Cerebellum (tissue), 5 donors: Measurements from ENCODE around the genes NFKB2, C10orf95 and ACTR1A.

DNA sequence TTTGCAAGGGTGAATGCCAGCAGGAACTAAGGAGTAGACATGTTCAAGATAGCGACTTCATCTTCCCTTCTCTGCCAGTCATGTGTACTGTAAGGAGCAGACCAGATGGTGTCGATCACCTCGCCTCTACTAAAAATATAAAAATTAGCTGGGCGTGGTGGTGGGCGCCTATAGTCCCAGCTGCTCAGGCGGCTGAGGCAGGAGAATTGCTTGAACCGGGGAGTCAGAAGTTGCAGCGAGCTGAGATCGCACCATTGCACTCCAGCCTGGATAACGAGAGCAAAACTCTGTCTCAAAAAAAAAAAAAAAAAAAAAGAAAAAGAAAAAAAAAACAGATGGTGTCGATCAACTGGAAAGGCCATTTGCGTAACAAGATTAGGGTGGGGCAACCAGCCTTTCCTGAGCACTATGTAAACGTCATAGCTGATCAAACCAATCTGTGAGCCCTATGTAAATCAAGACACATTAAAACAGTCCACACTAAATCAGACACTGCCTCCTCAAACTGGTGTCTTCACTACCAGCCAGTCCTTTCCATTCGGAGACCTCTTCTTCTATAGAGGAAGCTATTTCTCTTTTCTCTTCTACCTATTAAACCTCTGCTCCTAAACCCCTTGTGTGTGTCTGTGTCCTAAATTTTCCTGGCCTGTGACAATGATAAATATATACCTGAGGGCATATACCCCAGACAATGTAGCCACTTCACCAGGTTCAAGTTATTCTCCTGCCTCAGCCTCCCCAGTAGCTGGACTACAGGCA is 33.9 kb downstream of the NOLC1 start:
- PRO-cap, 3 experiments: no peak in any of the 3 experiments
- RAMPAGE, long total RNA: no peak

GRCh38 chr10:102246135-102246465 is 768 bp downstream of the GBF1 start:
- PRO-cap, 3 experiments: no peak in any of the 3 experiments
- RAMPAGE, long total RNA: no peak

DNA sequence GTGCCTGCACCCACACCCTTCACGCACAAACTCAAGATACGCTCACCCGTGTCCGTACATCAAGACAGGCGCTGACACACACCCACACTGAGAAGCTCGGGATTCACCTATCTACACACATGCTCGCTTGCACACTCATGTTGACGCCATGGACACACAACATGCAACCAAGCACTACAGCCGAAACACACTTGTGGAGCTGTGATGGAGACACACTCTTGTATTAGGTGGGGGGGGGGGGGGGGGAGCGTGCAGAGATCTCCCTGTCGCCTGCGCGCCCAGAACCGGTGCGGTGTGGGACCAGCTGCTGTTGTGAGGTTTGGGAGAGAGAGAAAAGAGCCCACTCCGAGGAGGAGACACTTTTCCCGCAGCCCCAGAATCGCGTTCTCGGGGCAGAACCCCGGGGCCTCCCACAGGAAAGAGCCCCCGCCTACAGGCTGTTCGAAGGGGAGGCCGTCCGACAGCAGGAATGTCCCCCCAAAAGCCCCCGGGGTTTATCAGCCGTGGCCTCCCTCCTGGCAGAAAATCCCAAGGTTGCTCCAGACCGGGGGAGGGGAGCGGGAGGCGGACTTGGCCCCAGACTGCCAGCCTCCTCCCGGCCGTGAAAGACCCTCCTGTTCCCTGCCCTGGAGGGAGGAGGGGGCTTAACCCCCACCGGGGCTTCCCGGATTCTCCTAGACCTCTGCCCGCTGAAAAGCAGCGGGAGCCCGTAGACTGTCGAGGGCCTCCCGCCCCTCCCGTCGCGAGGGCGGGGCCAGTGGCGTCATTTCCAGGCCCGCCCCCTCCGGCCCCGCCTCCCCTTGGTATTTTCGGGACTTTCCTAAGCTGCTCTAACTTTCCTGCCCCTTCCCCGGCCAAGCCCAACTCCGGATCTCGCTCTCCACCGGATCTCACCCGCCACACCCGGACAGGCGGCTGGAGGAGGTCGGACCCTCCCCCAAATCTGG is at the start of gene NFKB2:
Gene NFKB2, plus strand, starts transcription at position 833 of the 947 bp plus-strand sequence.
- PRO-cap, 3 experiments: peak in 3 of 3 experiments; most common plus-strand start position 833 of the sequence (in 2); most common minus-strand start position 736 of the sequence (in 2)
- RAMPAGE, long total RNA: no peak

DNA sequence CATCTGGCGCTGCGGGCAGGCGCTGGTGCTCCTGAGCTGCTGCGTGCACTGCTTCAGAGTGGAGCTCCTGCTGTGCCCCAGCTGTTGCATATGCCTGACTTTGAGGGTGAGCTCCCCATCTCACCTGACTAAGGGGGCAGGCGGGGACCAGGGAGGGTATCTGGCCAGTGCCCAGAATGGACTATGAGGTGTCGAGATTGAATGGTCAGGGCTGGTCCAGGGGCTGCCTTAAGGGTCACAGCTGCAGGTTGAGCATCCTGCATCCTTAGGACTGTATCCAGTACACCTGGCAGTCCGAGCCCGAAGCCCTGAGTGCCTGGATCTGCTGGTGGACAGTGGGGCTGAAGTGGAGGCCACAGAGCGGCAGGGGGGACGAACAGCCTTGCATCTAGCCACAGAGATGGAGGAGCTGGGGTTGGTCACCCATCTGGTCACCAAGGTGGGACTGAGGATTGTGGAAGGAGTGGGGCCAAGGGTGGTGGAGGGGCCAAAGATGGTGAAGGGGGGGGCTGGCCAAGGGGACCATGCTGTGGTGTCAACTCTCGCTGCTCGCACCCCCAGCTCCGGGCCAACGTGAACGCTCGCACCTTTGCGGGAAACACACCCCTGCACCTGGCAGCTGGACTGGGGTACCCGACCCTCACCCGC is 5.0 kb downstream of the NFKB2 start:
- PRO-cap, 3 experiments: no peak in any of the 3 experiments
- RAMPAGE, long total RNA: no peak

DNA sequence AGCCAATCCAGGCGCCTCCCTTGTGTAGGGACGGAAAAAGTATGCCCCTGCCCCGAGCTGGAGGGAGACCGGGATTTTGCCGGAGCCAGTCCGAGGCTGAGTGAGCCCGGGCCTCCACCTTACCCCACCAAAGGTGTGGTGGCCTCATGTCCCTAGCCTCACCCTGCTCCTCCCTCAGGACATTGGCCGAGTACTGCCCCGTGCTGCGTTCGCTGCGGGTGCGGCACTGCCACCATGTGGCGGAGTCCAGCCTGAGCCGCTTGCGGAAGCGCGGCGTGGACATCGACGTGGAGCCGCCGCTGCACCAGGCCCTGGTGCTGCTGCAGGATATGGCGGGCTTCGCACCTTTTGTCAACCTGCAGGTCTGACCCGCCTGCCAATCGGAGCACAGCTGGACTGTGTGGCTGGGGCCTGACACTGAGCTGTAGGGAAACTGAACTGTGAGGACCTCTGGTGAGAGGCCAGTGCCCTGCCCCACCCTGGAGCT is 2.0 kb downstream of the FBXL15 start:
- PRO-cap, 3 experiments: peak in 2 of 3 experiments; most common plus-strand start position 254 of the sequence (in 1); most common minus-strand start position 178 of the sequence (in 1)
- RAMPAGE, long total RNA: no peak

GRCh38 chr10:102431510-102432092 is 773 bp downstream of the CUEDC2 start:
- PRO-cap, 3 experiments: peak in 1 of 3 experiments; most common plus-strand start chr10:102431968 (in 1)
- RAMPAGE, long total RNA: no peak

GRCh38 chr10:102435195-102436142 is 3.1 kb upstream of the CUEDC2 start:
- PRO-cap, 3 experiments: no peak in any of the 3 experiments
- RAMPAGE, long total RNA: no peak

- PRO-cap, 3 experiments: peak in 1 of 3 experiments; most common minus-strand start chr10:102452028 (in 1)
- RAMPAGE, long total RNA: no peak
These were observed at the start of gene C10orf95 for GRCh38 chr10:102451275-102452227. Gene C10orf95, minus strand, starts transcription at chr10:102451543.

- PRO-cap, 3 experiments: no peak in any of the 3 experiments
- RAMPAGE, long total RNA: no peak
These were observed 14.3 kb downstream of the MFSD13A start for GRCh38 chr10:102475299-102476055.

DNA sequence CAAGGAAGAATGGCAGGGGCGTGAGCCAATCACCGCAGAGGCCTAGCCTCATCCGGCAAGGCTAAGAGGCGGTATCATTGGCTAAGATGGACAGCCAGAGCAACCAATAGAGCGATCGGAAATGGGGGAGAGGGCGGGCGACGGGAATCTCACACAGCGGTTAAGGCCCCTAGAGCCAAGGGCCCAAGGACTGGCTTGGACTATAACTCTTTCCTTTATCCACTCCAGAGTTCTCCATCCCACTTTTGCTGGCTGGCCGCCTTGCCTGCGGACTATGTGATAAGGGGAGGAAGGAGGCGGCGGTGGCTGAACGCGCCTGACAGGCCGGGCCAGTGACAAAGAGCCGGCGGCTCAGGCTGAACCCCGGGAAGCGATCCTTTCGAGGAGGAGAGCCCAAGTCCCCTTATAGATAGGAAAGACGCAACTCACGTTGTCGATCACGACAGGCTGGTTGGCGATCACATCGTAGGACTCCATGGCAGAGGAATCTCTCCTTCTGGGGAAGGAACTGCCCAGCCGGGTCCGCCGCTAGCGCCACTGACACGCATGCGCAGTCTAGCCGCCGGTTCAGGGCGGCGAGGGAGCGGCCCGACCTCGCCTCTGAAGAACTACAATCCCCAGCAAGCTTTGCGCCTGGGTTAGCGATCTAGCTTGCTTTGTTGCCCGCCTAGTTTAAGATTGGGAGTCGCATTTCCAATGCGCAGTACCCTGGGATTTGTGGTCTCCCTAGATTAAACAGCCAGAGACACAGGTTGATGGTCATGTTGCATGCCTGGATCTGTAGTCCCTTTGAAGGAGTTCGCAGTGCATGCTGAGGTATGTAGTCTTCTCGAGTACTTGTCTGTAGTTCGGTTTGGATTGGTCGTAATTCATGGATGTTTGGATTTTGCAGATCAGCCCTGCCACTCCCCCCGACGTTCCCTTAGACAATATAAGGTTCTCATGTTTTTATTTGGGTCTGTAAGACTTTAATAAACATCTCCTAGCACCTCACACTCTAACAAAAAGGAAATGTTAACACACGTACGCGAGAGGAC is at the start of gene ACTR1A:
Gene ACTR1A, minus strand, starts transcription at position 542 of the 1,037 bp plus-strand sequence.
- PRO-cap, 3 experiments: peak in 3 of 3 experiments; most common plus-strand start position 109 of the sequence (in 1); most common minus-strand start position 539 of the sequence (in 1)
- RAMPAGE, long total RNA: no peak

- PRO-cap, 3 experiments: no peak in any of the 3 experiments
- RAMPAGE, long total RNA: no peak
These were observed 47.8 kb upstream of the TRIM8 start for GRCh38 chr10:102596454-102596818.

- PRO-cap, 3 experiments: no peak in any of the 3 experiments
- RAMPAGE, long total RNA: no peak
These were observed 16.7 kb upstream of the TRIM8 start for GRCh38 chr10:102627175-102628302.

DNA sequence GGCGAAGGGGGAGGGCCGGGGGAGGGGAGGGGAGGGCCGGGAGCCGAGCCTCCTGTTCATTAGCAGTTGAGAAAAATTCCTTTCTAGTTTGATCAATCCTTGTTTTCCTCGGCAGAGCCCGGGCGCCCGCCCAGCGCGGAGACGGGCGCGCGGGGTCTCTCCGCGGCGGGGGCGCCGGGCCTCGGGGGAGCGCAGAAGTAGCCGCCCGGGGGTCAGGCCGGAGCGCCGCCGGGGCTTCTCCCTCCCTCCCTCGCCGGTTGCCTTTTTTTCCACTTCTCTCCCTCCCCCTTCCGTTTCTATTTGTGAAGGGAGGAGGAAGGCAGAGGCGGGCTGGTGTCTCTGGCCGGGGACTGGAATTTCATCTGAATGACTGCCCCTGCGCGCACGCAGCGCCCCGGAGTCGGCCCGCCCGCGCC is 702 bp upstream of the TRIM8 start:
- PRO-cap, 3 experiments: peak in 3 of 3 experiments; most common plus-strand start position 95 of the sequence (in 2); most common minus-strand start position 259 of the sequence (in 1)
- RAMPAGE, long total RNA: no peak

DNA sequence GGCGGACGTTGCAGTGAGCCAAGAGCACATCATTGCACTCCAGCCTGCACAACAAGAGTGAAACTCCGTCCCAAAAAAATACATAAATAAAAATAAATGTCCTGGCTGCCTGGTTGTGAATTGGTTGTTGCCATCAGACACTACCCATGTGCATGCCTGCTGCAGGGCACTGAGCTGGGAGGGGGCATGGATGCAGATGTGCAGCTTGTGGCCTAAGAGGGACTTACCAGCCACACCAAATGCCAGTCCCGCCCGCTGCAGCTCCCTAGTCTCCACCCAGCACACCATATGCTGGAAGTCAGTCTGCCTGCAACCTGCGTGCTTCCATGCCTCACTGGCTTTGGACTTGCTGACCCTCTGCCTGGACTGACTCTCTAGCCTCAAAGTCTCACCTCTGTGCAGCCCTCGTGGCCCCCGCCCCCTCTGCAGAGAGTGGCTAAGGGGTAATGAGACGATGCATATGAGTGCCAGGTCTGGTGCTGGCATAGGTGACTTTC is 21.5 kb downstream of the TRIM8 start:
- PRO-cap, 3 experiments: no peak in any of the 3 experiments
- RAMPAGE, long total RNA: no peak

DNA sequence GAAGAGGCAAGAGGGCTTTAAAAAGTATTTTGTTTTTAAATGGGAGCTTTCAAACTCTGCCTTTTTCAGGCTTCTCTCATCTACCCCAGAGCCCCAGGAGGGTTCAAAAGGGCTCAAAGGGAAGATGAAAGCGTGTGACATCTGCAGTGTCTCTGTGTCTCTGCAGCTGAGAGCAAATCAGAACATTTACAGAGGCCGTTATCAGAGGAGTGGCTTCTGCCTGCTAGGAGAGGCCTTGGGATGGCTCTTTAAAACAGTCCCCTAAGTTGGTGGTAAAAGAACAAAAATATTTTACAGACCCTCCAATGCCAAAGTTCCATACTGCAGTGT is 30.3 kb downstream of the TRIM8 start:
- PRO-cap, 3 experiments: no peak in any of the 3 experiments
- RAMPAGE, long total RNA: no peak

- PRO-cap, 3 experiments: no peak in any of the 3 experiments
- RAMPAGE, long total RNA: no peak
These were observed 3.6 kb downstream of the ARL3 start for GRCh38 chr10:102710583-102711097.

DNA sequence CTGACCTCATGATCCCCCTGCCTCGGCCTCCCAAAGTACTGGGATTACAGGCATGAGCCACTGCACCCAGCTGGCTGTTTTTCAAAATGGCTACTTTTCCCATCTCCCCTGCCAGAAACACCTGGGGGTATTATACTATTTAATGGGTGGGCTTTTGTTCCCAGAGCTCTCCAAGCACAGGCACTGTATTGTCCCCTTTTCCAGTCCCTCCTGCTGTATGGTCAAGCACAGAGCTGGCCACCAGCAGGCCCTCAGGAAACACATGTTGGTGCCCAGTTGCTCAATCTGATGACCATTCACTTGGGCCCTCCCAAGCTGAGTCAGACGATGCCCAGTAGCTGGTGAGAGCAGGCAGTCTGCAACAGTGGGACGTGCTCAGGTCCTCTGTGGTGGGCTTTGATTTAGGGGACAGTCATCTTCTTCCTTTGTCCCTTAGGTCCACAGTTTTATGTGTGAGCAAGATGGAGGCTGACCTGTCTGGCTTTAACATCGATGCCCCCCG is 11.8 kb downstream of the SFXN2 start:
- PRO-cap, 3 experiments: peak in 1 of 3 experiments; most common plus-strand start position 323 of the sequence (in 1)
- RAMPAGE, long total RNA: no peak

- PRO-cap, 3 experiments: no peak in any of the 3 experiments
- RAMPAGE, long total RNA: no peak
These were observed 34.0 kb downstream of the WBP1L start for GRCh38 chr10:102777672-102778157.

DNA sequence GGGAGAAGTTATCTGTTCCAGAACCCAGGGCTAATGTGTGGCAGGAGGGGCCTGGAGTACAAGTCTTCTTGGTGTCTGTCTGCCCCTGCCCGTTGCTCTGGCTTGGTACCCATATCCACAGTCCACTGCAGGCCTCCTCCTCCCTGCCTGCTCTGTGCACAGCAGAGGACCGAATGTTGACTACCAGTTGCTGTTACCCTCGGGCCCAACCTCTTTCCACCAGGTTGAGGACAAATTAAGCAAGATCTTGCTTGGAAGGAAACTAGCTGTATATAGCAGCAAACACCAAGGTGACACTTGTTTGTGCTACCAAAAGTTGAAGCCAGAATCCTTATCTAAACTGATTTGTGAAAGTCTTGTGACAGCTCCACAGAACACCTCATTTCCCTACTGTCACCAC is 37.7 kb downstream of the WBP1L start:
- PRO-cap, 3 experiments: no peak in any of the 3 experiments
- RAMPAGE, long total RNA: no peak

- PRO-cap, 3 experiments: no peak in any of the 3 experiments
- RAMPAGE, long total RNA: no peak
These were observed 35.8 kb downstream of the CYP17A1 start for GRCh38 chr10:102801344-102801980.